ENCODE measurements around a stretch of chr6.

- PRO-cap = no peak
These were observed 98.7 kb downstream of the TBC1D7 start for GRCh38 chr6:13229434-13230214.

- PRO-cap = no peak
These were observed 52.8 kb downstream of the TBC1D7 start for GRCh38 chr6:13275454-13275999.

DNA sequence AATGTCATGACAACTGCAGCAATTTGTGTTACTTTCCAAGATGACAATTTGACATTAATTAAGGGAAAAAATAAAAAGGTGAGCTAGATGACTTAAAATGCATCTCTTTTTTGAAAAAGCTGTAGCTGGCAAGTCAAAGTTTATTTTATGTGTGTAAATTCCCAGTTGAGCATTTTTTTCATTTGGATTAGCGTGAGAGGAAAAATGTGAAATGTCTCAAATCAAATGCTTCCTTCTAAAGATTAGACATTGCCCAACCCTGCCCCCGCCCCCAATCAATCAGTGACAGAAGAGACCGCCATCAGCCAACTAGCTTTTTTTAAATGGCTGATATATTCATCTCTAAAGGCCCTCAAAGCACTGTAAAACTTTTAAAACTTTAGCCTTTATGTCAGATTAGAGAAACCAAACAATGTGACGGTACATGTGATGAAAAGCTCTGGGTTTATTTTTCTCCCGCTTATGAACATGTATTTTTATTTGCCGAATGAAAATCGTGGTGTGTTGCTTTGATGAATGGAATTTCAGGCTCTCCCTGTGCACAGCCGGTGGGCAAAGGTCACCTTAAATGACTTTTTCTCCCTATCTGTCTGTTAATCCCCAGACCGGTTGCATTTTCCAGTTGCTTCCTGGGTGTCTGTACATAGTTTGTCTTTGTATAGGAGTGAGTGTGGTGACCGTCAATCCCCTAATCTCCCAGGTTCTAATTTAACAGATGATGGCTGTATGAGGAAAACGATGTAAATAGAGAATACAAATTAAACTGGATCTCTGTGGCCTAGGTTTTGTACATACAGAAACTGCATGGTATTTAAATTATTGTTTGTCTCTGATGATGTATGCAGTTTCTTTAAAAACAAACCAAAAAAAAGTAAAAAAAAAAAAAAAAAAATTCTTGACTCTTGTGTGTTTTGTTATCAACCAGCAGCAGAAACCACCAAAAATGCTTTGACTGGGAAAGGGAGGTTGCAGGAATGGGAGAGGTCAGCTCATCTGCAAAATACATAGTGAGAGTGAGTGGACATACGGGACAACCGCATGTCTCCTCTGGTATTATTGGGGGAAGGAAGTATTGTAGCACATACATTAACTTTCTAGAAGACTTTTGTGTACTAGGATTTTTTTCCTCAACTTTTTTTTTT lies 38.4 kb downstream of the TBC1D7 start:
- PRO-cap = no peak

- PRO-cap = no peak
These were observed 74.8 kb downstream of the GFOD1 start for GRCh38 chr6:13412621-13412896.

- PRO-cap = no peak
These were observed 73.3 kb downstream of the GFOD1 start for GRCh38 chr6:13413952-13414703.

GRCh38 chr6:13452579-13453220 lies 34.7 kb downstream of the GFOD1 start:
- PRO-cap = unidirectional peak, minus-strand start at chr6:13452860; unidirectional peak, minus-strand start at chr6:13452876

GRCh38 chr6:13559250-13559749 lies 15.1 kb upstream of the SIRT5 start:
- PRO-cap = no peak

DNA sequence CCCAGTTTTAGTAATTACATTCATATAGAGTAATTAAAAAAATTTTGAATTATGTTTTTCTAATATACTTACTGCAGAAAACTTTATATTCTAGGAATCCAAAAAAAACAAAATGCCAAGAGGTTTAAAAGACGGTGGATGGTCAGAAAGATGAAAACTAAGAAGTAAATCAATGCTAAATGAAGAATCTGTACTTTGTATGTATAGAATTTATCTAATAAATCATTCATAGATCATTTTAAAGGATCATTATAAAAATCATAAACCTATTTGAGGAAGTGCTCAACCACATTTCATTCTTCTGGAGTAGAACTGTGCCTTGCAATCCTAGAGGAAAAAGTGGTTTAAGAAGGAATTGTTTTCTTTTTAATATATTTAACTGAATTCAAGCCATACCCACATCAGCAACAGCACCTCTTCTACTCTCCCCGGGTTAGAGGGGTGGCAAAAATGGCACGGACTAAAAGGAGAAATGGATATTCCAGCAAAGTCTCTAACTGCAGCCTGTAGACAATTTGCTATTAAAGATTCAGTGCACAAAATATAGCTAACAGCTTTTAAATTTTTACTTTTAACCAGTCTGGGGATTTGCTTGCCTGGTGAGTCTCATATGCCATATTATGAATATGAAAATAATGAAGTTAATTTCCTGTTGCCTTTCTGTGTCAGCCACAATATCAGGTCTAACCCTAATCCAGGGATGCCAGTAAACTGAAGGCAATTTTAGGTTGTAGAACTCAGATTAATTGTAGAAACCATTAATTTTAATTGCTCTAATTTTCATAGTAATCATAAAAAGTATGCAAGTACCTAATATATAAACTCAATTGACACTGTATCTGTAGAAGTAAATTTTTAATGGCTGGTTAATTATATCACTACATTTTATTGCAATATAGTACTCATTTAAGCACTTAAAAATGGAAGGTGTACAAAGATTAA lies 5.8 kb downstream of the NOL7 start:
- PRO-cap = no peak

GRCh38 chr6:13802115-13802597 lies 12.2 kb downstream of the MCUR1 start:
- PRO-cap = no peak

DNA sequence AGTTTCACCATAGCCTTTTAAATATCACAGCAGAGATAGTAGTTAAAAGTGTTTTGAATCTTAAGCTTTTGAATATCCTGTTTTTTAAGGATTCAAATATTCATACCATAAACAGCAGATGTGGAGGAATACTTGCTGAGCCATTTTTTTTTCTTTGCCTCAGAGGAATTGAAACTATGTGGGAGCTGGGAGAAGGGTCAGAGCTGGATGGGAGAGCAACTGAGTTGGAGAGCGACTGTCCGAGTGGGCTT lies 34.1 kb upstream of the MCUR1 start:
- PRO-cap = unidirectional peak, plus-strand start at position 200 of the sequence

DNA sequence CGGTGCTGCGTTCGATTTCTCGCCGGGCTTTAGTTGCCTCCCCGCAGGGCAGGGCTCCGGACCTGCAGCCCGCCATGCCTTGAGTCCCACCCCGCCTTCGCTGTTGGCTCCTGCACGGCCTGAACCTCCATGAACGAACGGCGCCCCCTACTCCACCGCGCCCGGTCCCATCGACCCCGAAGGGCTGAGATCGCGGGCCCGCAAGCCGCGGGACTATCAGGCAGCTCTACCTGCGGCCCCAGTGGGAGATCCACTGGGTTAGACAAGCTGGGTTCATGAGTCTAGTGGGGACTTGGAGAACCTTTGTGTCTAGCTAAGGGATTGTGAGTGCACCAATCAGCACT lies 45.9 kb upstream of the MCUR1 start:
- PRO-cap = no peak

GRCh38 chr6:14118143-14118688 lies 644 bp downstream of the CD83 start:
- PRO-cap = no peak

DNA sequence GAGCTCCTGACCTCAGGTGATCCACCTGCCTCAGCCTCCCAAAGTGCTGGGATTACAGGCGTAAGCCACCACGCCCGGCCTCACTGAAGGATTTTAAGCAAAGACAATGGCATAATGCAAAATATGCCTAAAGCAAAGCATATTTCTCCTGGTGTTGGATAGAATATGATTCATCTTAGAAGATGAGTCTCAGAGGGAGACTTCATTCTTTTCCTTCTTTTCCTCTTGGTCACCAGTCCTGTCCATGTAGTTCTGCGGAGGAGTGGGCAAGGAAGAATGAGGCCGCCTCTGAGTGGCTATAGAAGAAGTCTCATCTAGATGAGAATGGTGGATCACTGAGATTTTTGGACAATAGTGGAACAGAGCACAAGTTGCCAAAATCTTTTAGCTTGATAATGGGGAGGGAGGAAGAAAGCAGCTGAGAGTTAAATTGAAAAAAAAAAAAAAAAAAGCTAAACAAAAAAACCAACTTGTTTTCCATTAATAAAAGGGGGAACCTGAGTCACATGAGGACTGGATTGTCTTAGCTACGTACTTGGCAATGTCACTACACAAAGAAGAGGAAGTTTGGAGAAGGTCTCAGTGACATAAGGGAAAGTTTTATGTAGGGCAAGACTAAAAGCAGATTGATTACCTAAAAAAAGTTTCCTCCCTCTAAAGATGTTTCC lies 5.9 kb downstream of the CD83 start:
- PRO-cap = no peak

DNA sequence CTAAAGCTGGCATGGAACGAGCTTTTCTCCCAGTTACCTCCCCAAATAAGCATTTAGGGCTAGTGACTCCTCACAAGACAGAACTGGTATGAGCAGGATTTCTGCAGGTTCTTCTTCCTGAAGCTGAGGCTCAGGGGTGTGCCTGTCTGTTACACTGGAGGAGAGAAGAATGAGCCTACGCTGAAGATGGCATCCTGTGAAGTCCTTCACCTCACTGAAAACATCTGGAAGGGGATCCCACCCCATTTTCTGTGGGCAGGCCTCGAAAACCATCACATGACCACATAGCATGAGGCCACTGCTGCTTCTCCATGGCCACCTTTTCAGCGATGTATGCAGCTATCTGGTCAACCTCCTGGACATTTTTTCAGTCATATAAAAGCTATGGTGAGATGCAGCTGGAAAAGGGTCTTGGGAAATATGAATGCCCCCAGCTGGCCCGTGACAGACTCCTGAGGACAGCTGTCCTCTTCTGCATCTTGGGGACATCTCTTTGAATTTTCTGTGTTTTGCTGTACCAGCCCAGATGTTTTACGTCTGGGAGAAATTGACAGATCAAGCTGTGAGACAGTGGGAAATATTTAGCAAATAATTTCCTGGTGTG lies 17.7 kb downstream of the CD83 start:
- PRO-cap = no peak

GRCh38 chr6:14211522-14212248 lies 94.1 kb downstream of the CD83 start:
- PRO-cap = no peak

GRCh38 chr6:14621953-14622414 lies 504.4 kb downstream of the CD83 start:
- PRO-cap = no peak

- PRO-cap = no peak
These were observed 517.6 kb downstream of the CD83 start for GRCh38 chr6:14635092-14635714.

- PRO-cap = no peak
These were observed 487.2 kb upstream of the JARID2 start for GRCh38 chr6:14758696-14758961.

DNA sequence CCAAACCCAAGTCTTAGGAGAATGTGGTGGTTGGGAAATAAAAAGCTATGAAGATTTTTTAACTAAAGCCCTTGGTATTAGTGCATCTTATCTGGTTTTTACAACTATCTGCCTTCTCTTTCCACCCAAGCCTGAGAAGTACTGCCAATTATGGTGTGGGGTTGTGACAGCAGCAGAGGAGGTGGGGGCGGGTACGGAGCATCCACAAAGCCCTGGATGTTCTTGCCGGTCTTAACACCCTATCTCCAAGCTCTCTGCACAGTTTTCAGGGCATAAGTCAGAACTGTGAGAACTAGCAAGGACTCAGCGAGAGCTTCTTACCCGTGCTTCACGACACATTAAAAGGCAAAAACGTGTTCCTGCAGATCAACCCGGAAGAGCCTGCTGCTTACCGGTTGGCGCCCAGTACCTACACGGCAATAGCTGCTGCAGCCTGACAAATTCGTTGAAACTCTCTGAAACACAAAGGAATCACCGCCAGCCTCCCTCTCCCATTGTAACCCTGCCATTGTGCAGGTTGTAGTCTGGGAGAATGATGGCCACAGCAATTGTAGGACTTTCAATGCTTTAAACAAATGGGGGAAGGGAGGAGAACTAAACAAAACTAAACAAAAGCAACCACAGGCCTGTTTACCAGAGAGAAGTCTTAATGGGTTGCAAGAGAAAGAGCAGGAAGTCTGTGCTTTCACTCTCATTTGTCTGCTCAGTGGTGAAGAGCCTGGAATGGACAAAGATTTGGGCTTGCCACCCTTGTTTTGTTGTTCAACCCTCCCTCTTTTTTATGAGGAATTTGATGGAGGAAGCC lies 461.1 kb upstream of the JARID2 start:
- PRO-cap = no peak

GRCh38 chr6:14871228-14871635 lies 374.6 kb upstream of the JARID2 start:
- PRO-cap = no peak

Measured in rectum (tissue), 1 donor.